A673 (cell line): ENCODE measurements around a stretch of chr3.

- PRO-cap: no peak
These were observed 1.1 kb downstream of the SLC6A1 start for GRCh38 chr3:10993471-10994259.

GRCh38 chr3:11131276-11131741, 23.0 kb upstream of the HRH1 start:
- PRO-cap: no peak

- PRO-cap: no peak
These were observed 32.0 kb downstream of the ATG7 start for GRCh38 chr3:11304078-11304672.

- PRO-cap: no peak
These were observed 147.7 kb downstream of the VGLL4 start for GRCh38 chr3:11495739-11496600.

DNA sequence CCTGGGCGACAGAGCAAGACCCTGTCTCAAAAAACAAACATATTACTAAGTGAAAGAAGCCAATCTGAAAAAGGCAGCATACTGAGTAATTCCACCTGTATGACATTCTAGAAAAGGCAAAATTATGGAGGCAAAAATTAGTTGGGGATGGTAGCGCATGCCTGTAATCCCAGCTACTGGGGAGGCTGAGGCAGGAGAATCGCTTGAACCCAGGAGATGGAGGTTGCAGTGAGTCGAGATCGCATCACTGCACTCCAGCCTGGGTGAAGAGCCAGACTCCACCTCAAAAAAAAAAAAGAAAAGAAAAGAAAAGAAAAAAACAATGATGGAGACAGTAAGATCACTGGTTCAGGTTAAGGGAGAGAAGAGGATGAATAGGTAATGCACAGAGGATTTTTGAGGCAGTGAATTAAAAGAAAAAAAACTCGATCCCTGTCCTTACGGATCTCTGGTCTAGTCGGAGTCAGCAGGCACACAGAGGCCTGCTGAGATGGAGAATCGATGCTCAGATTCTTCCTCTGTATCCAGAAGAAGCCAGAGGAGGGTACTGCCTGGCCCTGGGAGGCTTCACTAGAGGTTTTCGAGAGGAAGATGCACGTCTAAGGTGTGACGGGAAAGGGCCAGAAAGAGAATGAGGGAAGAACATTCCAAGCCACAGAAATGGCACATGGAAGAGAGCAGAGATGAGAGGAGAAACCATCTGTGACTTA, 126.5 kb downstream of the VGLL4 start:
- PRO-cap: no peak

- PRO-cap: no peak
These were observed 98.6 kb downstream of the VGLL4 start for GRCh38 chr3:11544947-11545622.

DNA sequence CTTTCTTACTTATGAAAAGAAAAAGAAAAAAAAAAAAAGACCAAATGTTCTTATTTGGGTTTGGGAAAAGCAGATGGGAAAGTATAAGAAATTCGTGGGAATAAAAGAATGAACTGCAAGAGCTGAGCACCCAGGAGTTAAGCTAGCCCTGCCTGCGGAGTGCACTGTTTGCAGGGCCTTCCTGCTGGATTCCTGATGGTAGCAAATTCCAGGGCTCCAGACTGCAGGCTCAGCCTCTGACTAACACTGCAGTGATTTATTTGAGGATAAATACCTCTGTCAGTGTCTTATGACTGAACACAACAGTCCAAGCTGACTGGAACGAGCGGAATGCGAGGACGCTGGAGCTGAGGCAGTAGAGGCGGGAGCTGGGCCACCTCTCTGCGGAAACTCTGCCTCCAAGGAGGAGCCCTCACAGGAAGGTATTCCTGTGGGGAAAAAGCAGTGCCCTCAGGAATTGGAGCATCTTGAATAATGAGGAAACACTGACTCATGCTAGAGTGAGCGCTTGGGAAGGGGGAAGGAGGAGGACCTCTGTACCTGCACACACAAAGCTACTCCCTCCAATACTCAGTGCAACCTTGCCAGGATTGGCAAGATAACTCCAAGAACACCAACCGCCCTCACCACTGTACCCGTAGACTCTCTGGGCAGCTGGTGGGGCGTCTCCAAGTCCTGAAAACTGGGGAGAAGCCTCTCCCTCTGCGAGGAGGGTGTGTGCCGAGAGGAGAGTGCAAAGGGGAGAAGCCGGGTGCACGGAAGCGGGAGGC, 43.2 kb downstream of the VGLL4 start:
- PRO-cap: unidirectional peak, plus-strand start at position 296 of the sequence

DNA sequence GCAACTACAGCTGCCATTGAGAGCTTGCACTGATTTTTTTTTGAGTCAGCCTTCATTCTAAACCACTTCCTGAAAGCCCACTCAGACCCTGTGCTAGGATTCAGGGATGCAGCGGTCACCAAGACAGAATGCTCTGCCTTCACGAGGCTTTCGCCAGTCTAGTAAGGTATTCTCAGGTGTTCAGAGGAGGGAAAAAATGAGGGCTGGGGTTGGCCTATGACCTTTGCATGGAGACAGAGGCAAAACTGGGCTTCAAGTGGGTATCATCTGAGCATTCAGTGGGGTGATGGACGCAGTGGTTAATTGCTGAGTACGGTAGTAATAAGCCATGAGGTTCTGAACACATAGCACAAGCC, 3.6 kb downstream of the VGLL4 start:
- PRO-cap: no peak

- PRO-cap: no peak
These were observed 61.2 kb upstream of the VGLL4 start for GRCh38 chr3:11704841-11705463.

- PRO-cap: unidirectional peak, plus-strand start at chr3:11719081
These were observed 75.6 kb upstream of the VGLL4 start for GRCh38 chr3:11718932-11720071.

GRCh38 chr3:11770854-11771629, 75.6 kb downstream of the TAMM41 start:
- PRO-cap: no peak

DNA sequence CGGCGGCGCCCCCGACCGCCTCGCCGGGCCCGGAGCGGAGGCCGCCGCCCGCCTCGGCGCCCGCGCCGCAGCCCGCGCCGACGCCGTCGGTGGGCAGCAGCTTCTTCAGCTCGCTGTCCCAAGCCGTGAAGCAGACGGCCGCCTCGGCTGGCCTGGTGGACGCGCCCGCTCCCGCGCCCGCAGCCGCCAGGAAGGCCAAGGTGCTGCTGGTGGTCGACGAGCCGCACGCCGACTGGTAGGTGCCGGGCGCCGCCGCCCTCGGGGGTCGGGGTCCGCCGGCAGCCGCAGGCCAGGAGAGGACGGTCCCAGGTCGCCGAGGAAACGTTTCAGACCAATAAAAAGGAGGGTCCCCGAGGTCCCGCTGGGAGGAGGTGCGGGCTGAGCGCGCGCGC, 502 bp downstream of the SYN2 start:
- PRO-cap: no peak

DNA sequence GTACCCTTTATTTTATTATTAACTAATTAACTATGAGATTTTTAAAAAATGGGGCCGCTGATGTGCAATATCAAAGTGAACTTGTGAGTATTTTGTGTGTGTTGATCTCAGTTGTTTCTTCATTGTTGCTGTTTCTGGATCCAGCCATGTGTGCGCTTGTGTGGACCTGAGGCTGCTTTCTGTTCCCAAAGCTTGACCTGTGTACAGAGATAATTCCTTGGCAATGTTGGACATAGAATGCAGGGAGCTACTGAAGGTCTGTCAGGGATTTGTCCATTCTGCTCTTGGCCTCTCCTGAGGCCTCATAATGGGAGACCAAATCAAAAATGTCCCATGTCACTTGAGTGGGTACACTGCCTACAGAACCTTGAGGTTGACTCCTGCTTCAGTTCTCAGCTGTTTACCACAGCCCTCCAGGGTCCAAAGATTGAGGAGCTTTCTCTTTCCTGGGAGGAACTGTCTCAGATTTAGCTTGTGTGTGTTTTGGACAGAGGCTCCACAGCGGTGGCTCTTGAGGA, 25.5 kb upstream of the TIMP4 start:
- PRO-cap: no peak

DNA sequence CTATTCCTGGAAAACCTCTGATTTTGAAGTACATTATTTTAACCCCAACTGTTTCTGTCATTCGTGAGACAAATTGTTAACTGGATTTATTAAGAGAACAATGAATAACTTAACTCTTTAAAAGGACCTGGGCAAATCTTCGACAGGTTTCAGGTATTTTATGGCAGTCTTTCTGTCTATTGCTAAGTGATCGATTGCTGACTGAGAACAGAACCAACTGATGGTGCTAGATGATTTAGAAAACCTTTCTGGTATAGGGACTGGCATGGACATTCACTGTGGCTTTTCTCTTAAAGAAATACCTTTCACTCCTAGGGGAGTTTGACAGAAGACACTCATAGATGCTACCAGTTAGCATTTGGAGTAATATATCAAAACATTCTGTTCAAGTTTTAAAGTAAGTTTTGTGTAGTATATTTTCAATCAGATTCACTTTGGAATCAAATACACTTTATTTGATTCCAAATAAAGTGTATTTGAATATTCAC, 638 bp downstream of the PPARG start:
- PRO-cap: no peak

DNA sequence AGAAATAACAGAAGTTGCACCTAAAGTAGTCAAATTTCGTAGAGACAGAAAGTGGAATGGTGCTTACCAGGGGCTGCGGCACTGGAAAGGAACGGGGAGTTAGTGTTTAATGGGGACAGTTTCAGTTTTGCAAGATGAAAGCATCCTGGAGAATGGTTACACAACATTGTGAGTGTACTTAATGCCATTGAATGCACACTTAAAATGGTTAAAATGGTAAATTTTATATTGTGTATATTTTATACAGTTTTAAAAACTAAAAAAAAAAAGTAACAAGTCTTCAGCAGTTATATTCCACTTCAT, 27.4 kb downstream of the PPARG start:
- PRO-cap: no peak

DNA sequence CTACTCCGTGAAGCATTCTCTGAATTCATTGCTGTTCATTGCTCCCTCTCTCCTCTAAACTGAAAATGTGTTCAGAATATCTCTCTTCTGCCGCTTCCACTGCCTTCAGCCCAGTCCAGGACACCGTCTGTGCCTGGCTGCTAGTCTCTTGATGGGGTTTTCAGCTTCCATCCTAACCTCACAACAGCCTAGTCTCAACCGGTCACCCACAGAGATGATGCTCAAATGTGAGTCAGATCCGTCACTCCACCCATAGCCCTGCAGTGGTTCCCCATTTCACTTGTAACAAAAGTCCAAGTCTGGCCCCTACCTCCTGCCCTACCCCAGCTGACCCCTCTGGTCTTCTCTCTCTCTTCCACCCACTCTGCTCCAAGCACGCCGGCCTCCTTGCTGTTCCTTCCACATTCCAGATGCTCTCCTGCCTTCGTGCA, 68.1 kb downstream of the PPARG start:
- PRO-cap: no peak

- PRO-cap: no peak
These were observed 5.4 kb downstream of the TSEN2 start for GRCh38 chr3:12489659-12490117.

DNA sequence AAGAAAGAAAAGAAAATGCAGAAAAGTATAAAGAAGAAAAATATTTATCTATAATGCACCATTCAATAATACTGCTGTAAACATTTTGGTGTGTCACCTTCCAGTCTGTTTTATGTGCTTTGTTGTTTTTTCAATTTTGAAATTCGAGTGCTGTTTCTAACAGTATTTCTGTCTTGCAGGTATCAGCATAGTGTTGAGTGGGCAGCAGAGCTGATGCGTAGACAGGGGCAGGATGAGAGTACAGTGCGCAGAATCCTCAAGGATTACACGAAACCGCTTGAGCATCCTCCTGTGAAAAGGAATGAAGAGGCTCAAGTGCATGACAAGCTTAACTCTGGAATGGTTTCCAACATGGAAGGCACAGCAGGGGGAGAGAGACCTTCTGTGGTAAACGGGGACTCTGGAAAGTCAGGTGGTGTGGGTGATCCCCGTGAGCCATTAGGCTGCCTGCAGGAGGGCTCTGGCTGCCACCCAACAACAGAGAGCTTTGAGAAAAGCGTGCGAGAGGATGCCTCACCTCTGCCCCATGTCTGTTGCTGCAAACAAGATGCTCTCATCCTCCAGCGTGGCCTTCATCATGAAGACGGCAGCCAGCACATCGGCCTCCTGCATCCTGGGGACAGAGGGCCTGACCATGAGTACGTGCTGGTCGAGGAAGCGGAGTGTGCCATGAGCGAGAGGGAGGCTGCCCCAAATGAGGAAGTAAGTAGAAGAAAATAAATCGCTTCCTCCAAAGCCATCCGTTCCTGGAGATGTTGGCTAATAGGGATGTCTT, 19.0 kb downstream of the TSEN2 start:
- PRO-cap: no peak

DNA sequence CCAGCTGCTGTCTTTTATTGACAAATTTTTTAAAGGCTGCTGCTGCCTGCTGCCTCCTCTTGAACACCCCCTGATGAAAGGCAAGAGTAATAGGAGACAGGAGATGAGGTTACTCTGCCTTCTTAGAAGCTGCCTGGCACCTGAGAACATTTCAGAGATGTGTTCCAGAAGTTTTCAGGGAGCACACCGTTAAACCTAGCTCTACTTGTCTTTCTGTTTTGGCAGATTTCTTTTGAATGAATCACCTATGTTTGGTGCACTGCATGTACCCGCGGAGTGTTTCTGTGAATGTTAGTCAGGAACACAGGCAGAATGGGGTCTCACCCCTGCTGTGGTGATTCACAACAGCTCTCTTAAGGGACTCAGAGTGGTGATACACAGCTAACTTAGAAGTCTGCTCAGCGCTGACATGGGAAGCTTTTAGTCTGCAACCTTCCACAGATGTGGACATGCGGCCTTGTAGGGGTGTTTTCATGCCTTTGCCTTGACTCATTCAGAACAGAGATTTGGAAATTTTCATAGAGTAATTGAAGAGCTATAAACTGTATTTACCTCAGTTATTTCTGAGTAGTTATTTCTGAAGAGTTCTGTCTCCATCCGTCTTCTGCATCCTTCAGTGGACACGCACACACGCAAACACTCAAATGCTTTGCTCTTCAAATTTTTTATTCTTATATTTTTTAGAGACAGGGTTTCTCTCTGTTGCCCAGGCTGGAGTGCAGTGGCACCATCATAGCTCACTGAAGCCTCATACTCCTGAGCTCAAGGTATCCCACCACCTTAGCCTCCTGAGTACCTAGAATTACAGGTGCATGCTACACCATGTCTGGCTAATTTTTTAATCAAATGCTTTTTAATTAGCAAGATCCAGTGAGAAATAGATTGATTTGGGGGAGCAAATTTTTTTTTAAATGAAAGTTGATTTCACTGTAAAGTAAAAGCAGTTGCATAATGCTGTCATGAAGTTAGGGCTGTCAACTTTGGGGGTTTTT, 24.2 kb downstream of the TSEN2 start:
- PRO-cap: no peak

DNA sequence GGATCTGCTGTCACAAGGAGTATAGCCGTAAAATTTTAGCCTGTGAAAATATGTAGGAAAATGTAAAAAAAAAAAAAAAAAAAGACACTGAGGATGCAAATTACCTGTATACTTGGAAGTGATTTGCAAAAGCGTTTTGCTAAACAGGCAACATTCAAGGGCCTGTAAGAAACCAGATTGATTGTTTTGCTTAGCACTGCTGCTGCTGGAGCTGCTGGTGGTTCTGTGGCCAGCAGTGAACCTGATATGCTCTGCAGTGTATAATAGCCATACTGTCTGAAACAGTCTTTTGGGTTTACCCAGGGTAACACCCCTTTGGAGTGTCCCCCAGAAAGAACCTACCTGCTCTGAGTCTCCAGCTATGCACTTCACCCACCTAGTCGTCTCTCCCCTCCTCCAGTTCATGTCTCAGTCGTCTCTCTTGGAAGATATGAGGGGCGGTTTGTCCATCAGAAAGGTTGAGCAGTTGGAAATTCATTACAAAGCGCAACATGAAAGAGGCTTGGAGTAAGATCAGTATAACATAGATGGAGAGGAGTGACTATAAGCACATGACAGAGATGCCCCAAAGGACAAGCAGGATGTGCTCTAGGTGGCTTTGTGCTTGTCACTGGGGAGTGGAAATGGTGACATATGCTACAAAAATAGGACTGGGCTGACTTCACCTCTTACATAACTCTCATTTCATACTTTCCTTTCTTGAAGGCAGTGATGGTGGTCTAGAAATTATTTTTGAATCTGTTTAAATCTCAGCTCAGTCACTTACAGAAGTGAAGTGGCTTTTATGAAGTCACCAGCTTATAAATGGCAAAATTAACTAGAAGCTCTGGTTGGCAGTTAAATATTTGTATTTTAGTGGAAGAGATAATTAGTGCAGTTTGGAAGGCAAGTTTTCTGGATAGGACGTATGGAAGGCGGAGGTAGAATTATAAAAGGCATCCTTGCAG, 3.8 kb downstream of the MKRN2 start:
- PRO-cap: no peak